Left cardiac atrium (tissue), 1 donor: Measurements from ENCODE around the genes LCE1F, SPRR3, SPRR1B, SPRR2B and S100A7A.

DNA sequence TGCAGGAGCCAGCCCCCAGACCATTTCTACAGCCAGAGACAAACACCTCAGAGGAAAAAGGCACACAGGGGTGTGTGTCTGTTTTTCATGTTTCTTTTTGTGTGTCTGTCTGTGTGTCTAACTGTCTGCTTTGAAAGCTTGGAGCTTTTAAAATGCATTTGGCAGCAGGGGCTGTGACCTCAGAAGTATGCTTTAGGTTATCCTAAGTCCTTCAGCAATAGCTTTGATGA lies 7.3 kb downstream of the KPRP start:
- PRO-cap: no peak

GRCh38 chr1:152774879-152775373 lies at the start of gene LCE1F:
TSS of gene LCE1F (plus strand) at chr1:152775140.
- PRO-cap: no peak

- PRO-cap: no peak
Measured at GRCh38 chr1:153001573-153001960, at the start of gene SPRR3. TSS of gene SPRR3 (plus strand) at chr1:153001749.

DNA sequence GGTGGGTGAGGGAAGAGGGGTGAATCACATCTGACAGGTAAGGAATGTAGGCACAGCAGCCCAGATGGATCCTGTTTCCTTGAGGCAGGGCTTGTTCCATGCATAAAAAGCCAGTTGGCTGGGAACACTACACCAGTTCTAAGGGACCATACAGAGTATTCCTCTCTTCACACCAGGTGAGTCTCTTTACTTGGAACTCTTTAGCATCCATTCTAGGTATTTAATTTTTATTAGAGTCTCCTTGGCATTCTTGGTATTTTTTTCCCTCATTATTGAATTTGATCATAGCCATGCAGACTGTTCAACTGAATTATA lies at the start of gene SPRR1B:
TSS of gene SPRR1B (plus strand) at position 132 of the 315 bp plus-strand sequence.
- PRO-cap: no peak

DNA sequence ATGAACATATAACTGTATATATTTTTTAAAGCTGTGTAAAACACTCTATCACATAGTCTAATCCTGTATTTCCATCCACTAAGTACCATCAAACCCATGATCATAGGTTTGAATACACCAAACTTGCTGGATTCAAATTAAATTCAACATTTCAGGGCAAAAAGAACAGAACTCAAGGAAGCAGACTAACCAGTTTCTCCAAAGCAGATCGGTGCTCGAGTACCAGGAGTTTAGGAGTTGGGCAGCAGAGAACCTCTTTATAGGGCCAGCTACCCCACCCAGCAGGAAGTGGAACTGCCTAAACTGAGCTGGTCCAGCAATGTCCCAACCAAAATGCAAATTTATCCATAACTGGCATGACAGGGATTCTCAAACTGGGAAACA lies at the start of gene SPRR2B:
TSS of gene SPRR2B (minus strand) at position 233 of the 384 bp plus-strand sequence.
- PRO-cap: no peak

DNA sequence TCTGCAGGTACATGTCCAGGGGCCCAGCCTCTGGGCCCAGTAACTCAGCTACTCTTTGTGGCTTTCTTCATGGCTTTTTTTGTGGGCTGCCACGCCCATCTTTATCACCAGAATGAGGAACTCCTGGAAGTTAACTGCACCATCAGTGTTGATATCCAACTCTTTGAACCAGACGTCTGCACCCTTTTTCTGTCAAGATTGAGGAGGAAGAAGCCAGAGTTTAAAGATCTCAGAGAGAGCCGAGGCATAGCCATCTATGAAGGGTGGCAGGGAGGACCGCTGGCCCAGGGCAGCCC lies 870 bp downstream of the S100A8 start:
- PRO-cap: no peak

DNA sequence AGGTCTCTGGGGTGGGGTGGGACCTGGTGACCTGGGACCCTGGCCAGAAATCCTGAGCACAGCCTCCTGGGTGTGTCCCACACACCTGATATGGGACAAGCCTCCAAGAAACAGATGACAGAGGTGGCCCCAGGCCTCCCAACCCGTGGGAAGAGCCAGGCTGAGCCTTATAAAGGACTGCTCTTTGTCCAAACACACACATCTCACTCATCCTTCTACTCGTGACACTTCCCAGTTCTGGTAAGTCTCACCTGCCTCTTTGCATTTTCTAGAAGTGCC lies at the start of gene S100A7A:
TSS of gene S100A7A (plus strand) at position 197 of the 279 bp plus-strand sequence.
- PRO-cap: no peak

DNA sequence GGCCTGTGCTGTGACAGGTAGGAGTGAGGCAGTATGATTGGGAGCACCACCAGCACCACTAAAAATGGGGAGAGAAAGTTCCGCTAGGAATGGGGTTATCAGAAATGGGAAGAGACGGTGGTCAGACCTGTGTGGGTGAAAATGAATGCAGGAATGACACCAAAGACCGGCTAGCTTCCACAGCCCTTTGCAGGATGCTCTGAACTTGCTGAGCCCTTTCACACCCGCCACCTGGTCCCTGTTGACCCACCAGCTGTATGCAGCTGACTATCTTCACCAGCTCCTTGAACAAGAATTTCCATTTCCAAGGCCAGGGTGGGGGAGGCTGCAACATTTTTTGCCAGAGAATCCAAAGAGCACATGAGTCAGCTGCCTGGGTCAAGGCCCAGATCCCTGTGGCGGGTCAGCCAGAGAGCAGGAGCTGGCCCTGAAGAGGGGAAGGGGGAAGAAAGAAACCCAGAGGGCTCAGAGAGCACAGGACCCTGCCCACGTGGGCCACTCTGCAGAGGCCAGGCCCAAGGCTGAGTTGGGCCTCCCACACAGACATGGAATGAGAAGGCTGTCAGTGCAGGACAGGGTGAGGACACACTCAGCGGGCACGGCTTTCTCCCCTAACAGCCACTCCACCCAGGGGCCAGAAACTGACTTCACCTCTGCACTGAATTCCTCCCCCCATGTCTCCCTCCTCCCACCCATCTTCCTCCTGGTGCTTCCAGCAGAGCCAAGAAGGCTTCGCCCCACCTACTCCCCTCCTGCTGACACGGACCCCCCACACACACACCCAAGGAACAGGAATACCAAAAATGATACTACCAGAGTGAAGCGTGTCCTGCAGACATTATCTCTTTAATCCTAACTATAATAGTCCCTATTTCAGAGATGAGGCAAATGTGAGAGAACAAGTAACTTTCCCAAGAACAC lies 28.9 kb downstream of the S100A6 start:
- PRO-cap: unidirectional peak, plus-strand start at position 388 of the sequence; unidirectional peak, plus-strand start at position 410 of the sequence

DNA sequence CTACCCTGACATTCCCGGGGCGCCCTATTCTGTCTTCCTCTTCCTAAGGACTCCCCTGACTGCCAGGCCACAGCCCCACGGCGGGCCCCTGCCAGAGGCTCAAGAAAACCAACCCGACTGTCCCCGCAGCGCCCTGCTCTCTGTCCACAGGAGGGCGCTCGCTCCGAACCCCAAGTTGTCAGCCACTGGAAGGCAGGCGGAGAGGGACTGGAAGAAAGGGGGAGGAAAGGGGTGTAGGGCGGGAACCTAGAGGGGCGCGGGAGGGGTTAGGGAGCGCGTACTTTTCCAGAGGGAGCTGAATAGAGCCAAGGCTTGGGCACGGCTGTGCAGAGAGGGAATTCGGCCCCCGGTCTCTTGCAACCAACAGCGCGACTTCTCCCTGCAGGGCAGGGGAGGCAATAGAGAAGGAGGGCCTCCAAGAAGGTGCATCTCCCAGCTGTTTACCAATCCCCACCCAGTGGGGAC lies 2.6 kb downstream of the S100A6 start:
- PRO-cap: no peak

DNA sequence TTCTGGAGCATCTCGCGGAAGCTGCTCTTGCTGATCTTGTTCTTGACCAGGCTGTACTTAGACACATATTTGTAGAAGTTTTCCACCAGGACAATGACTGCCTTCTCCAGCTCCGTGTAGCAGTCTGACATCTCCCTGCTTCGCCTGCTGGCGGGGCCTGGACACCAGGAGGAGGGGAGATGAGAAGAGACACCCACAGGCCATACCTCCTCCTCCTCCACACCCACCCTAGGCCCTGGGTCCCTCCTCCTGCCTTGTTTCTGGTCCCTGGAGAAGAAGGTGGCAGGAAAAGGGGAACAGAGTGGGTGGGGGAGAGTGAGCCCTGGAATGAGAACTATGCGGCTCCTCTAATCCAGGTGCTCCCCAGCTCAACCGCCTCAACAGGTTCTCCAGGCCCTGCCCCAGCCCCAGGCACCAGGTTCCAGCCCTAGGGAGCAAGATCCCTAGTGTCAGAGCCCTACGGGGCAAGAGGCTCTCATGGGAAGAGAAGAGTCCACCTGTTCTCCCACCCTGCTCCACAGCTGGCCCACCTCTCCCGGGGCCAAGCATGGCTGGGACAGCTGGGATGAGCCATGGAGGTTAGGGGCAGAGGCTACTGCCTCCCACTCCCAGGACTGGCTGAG lies 4.8 kb downstream of the S100A16 start:
- PRO-cap: unidirectional peak, plus-strand start at position 299 of the sequence

GRCh38 chr1:153614022-153615140 lies 1.4 kb upstream of the S100A16 start:
- PRO-cap: no peak

- PRO-cap: no peak
Measured at GRCh38 chr1:153626215-153626685, 1.1 kb downstream of the S100A13 start.

GRCh38 chr1:153631547-153632185 lies 2.2 kb upstream of the CHTOP start:
- PRO-cap: no peak

- PRO-cap: no peak
Measured at GRCh38 chr1:153637865-153638718, 4.2 kb downstream of the CHTOP start.

DNA sequence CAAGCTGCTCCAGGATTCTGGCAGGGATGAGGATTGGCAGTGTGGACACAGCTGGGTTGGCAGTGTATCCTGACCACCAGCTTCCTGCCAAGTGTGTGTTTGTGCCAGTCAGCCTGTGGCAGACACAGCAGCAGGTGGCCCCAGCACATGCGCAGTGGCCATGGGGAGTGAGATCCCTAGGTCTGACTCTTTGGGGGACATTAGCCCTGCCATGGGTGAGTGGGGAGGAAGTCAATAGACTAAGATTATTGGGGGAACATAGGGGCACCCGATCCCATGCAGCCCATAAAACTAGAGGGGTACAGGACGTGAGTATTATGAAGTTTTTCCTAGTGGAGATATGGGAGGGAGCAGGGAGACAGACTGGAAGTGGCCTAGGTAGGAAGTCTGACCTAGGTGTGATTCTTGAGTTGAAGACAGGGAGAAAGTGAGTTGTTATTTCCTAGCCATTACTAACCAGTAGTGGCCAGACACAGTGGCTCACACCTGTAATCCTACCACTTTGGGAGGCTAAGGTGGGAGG lies 8.5 kb upstream of the SNAPIN start:
- PRO-cap: no peak

GRCh38 chr1:153698468-153698864 lies 20.0 kb downstream of the NPR1 start:
- PRO-cap: bidirectional peak, plus-strand start at chr1:153698554, minus-strand start at chr1:153698316

DNA sequence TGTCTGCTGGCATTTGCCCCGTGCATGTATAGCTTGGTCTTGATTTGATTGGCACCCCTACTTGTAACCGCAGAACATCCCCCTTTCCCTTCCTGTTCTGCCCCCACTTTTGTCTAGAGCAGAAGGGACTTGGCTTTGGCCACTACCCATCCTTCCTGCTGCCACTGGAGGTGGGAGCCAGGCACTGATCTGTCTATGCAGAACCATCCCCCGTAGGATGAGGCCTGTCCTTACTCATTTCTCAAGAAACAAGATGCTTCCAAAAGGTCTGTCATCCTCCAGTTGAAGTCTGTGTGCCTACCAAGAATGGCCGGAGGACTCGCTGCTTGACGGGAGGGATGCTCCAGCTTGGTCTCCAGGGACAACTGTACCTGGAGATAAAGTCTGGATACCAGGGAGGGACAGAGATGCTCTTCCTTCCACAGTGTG lies 1.1 kb upstream of the SLC27A3 start:
- PRO-cap: no peak

DNA sequence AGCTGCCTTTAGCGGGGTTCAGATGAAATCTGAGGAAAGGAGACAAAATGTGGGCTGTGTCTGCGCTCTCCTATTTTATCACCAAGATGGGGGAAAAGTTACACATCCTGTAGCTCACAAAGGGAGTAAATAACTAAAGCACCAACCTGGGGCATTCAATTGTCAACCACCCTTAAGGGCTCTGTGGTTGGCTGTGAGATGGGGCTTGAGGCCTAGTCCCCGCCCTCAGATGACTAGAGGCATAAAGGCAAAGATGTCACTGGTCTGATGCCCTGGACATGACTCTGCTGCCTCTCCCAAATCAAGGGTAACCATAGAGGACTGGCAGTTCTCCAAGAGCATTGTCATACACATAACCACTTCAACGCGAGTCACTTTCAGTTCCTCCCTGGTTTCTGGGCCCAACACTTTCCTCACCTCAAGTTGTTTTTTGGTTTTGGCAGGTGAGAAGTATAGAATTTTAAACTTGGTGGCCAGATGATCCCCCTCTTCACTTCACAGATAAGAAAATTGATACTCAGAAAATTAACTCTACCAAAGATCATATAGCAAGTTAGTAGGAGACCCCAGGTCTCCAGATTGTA lies 30.1 kb downstream of the SLC27A3 start:
- PRO-cap: unidirectional peak, plus-strand start at position 380 of the sequence

- PRO-cap: no peak
Measured at GRCh38 chr1:153888475-153889445, 34.0 kb downstream of the GATAD2B start.

DNA sequence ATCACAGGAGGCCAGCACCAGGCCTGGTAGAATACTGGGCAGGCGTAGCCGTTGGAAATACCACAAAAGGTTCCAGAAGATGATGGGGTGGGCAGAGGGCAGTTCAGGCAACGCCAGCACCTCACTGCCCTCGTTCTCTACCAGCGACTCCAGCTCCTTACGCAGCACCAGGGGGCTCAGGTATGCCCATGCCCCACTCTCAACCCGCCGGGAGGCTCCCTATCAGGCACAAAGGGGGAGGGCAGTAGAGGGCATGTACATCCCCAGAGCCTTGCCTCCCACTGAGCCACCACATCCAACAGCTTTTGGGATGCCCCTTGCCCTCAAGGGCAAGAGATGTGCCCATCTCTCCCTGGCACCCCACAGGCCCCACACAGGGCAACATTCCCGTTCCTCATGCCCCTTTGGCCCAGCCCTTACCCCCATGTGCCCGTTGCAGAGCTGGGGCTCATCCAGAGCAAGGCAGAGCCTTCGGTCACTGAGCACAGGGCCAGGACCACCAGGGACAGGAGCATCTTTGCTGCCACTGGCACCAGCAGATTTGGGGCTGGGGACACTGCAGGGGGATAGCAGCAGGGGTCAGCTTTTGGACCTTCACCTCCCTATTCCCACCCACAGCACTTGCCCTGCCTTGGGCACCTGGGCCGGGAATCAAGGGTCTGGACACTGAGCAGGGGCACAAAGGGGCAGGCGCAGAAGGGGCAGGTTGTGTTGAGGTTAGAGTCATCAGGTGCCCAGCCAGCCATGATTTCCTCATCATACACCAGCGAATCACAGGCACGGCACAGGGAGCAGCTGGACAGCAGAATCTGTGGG lies 9.7 kb upstream of the GATAD2B start:
- PRO-cap: no peak